Measurements from ENCODE around the genes CDK17 and NR1H4.

GRCh38 chr12:95472905-95473728, 835 bp upstream of the METAP2 start:
- PRO-cap, result bidirectional peak, plus-strand start at chr12:95473609, minus-strand start at chr12:95473590

- PRO-cap, result no peak
Measured at GRCh38 chr12:95706932-95707802, 83.4 kb downstream of the NTN4 start.

GRCh38 chr12:95772032-95772573, 18.5 kb downstream of the NTN4 start:
- PRO-cap, result no peak

DNA sequence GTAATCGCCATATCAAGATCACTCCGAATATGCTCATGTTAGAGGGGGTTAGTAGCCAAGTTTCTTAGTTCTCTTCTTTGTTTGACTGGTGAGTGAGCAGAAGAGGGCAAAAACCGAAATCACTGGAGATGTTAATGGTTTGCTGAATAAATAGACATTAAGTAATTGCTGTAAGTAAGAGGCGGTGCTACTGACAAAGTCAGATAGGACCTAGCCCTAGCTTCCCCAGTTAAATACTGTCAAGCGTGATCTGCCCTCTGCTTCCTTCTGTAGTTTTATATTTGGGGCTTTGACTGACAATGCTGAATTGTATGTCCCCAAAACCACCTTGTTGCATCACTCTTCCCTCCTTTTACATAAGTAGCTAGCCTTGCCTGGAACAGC, 1.2 kb downstream of the SNRPF start:
- PRO-cap, result no peak

DNA sequence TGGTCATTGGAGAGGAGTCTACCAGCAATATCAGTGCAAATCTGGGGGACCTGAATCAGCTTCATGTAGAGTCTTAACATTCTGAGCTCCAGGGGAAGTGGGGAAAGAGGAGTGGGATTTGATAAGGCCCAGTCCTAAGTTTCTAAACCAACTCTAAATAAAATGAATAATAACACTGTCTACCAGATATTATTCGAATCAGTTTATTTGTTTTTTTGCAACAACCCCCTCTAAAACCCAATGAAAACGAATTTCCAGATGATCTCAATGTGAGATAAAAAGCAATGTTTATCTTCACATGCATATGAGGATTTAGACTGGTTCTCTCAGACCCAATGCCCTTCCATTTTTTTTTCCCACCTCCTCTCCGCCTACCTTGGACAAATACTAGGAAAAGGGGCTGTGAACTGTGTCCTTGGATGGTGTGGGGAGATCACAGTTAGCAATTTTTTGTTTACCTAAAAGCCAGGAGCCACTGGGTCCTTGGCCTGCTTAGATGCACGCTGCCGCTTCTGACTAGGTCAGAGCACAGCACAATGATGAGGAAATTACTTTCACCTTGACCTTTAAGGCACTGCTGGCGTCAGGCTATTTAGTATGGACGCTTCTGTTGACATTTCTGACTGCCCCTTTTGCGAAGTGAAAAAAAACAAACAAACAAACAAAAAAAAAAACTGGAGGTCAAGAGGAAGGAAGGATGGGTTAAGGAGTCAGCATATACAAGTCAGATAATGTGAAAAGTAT, 2.0 kb downstream of the CCDC38 start:
- PRO-cap, result no peak

GRCh38 chr12:96093877-96094820, 58.8 kb upstream of the LTA4H start:
- PRO-cap, result no peak

- PRO-cap, result no peak
Measured at GRCh38 chr12:96233972-96234686, 40.0 kb downstream of the ELK3 start.

DNA sequence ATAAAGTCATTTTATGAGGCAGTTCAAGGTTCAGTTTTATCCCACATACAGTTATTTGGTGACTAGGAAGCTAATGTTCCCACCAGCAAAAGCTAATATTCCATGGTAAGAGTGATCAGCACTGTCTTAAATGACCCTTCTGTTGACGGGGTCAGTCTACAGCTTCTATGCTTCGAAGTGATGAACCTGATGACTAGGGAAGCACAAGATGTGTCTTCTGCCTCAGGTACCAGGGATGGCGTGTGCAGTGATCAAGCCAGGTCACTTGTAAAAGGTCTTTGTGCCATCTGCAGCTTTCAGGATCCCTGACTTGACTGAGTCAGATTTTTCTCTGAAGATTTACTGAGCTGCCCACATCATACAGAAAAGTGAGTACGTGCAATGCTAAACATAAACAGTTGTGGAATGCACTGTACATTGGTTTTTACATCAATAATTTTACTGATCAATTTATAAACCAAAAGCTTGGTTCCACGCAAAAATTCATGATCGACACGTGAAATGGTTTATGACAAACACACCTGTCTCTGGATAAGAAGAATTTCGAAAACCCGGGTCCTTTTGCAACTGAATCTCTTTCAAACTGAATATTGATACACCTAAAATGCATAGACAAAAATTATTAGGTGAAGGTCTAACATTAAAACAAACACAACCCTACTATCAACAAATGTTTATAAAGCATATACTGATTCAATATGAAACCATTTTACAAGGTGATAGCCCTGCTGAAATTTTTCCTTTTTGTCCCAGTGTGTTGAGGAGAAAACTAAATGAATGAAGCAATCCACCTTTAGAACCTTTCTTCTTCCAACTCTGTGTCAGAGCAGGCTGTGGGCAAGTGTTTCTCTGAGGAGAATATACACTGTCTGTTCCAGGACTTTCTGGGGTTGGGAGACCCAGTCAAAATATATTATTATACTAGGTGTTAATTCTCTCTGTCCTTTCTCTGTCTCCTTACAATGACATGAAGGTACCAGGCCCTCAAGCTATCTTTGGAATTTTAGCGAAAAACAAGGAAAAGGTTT, 86.4 kb downstream of the ELK3 start:
- PRO-cap, result no peak

DNA sequence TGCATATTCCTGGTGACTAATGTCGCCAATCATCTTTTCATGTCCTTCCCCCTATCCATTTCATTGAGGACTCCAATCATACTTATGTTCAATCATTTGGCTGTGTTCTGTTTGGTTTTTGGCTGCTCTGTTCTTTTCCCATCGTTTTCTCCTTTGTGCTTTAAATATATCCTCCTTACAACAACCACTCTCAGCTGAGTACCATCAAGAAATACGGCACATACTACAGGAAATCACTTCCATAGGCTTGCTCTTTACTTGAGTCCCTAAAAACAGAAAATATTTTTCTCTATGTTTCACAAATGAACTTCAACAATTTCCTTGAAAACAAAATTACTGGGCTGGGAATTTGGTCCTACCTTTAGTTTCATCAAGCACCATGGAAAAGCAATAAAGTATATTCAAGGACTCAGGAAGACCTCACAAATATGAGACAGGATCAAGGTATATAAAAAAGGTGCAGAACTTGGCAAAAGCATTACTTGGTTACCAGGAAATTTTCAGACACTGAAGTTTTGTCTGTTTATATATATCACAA, 35.7 kb downstream of the CDK17 start:
- PRO-cap, result no peak

DNA sequence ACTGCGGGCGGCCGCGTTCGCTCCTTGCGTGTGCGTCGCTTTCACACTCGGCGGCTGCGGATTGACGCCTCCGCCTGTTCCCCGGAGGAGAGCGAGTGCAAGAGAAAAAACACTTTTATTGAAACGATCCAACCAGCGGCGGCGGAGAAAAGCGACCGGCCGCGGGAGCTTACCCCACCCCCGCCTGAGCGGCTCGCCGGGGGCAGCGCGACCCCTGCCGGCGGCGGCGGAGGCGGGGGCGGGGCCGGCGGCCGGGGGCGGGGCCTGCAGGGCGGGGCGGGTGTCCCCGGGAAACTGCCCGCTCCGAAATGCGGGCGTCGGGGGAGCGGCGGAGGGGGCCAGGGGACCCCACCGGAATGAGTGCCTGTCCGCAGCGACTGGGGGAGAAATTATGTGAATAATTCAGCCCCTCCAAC, at the start of gene CDK17:
Gene CDK17, minus strand, starts transcription at position 63 of the 416 bp plus-strand sequence.
- PRO-cap, result bidirectional peak, plus-strand start at position 269 of the sequence, minus-strand start at position 186 of the sequence

- PRO-cap, result no peak
Measured at GRCh38 chr12:97568472-97569016, 661.5 kb downstream of the NEDD1 start.

- PRO-cap, result no peak
Measured at GRCh38 chr12:98514021-98514267, 1.4 kb upstream of the TMPO start.

GRCh38 chr12:98578344-98578800, 15.1 kb upstream of the SLC25A3 start:
- PRO-cap, result no peak

DNA sequence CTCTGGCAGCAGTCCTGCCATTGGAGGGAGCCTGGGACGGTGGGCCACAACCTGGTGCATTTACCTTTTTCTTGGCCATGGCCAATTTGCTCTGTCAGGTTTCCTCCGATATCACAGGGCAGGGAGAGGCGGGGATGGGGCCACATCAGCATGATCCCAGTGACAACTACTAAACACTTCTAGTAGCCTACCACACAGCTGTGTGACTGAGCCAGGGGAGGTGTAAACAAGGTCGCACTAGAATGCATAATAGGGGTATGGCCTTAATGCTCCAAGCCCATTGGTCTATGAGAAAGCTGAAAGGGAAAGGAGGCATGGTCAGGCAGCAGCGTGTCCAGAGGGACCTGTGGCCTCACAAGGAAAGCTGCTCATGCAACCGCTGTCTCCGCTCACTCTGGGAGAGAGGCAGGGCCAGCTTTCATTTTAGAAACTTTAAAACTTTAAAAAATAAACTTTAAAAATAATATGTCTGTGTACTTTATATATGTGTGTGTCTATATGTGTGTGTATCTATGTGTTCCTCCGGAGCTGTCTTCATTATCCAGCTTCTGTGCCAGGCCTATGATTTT, 27.5 kb upstream of the ACTR6 start:
- PRO-cap, result no peak

GRCh38 chr12:100197753-100198207, 2.8 kb upstream of the ACTR6 start:
- PRO-cap, result no peak

- PRO-cap, result no peak
Measured at GRCh38 chr12:100473488-100474217, at the start of gene NR1H4. NR1H4 (plus strand) TSS chr12:100473866.

- PRO-cap, result no peak
Measured at GRCh38 chr12:100987836-100988241, 193.3 kb downstream of the ANO4 start.

- PRO-cap, result no peak
Measured at GRCh38 chr12:101597094-101597815, 2.5 kb downstream of the MYBPC1 start.

GRCh38 chr12:101665931-101666227, 31.6 kb upstream of the CHPT1 start:
- PRO-cap, result no peak

GRCh38 chr12:101715501-101716142, 18.2 kb downstream of the CHPT1 start:
- PRO-cap, result no peak

All from left cardiac atrium (tissue), 1 donor.